Diencephalon (tissue), 2 donors: ENCODE measurements around a stretch of chr13.

DNA sequence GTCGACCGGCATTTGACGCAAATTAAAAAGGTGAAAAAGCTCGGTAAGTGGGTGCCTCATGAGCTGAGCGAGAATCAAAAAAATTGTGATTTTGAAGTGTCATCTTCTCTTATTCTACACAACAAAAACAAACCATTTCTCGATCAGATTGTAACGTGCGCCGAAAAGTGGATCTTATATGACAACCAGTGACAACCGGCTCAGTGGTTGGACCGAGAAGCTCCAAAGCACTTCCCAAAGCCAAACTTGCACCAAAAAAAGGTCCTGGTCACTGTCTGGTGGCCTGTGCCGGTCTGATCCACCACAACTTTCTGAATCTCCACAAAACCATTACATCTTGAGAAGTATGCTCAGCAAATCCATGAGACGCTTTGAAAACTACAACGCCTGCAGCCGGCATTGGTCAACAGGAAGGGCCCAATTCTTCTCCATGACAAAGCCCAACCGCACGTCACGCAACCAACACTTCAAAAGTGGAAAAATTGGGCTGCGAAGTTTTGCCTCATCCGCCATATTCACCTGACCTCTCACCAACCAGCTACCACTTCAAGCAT is 17.8 kb downstream of the ATP11A start:
- RAMPAGE, long total RNA = no peak

DNA sequence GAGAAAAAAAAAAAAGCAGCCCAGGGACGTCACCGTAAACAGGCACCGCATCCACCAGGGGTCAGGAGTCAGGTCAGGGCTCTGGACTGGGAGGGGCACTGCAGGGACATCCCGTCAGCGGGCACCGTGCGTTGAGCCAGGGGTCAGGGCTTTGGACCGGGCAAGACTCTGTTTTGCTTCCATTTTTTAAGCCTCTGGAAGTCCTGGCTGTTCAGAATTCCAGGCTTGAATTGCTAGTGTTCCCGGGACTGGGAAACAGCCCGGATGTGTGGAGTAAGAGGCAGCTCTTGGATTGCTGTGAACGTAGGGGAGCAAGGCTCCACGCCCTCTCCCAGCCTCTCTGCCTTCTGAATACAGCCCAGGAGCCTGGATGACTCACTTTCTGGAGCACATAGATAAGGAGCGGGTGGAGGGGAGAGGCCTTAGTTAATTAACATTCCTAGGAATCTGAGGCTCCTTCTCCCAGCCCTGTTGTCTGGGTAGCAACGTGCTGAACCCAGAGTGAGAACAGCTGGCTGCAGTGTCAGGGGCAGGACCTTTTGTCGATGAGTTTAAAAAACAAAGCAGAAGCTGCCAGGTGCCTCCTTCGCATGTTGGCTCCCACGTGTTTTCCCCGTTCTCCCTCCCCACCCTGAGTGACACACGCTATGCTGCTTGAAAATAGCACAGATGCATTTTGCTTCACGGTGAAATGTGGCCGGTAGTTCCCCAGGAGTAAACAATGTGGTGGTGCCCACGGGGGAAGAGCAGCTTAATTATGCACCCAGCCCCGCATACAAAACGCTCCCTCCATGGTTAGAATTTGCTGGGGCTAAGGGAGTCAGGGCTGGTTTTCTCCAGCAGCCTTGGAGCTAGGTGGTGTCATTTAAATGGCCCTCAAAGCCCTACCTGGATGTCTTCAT is 21.9 kb downstream of the ATP11A start:
- RAMPAGE, long total RNA = no peak

DNA sequence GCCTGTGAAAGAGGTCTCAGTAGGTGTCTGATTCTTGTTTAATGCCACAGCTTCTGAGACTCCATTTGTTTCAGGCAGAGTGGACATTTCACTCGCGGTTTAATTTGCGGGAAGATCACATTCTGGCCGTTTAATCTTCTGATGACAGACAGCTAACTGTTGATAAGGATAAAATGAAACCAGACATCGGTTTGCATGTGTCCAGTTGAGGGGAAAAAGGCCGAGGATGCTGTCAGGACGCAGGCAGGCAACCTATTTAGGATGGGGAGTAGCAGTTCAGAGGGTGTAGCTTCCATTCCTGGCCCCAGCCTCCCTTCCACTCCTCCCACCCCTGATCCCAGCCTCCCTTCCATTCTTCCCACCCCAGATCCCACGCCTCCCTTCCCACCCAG is 23.7 kb downstream of the ATP11A start:
- RAMPAGE, long total RNA = no peak

- RAMPAGE, long total RNA = no peak
Measured at GRCh38 chr13:112728323-112728855, 38.6 kb downstream of the ATP11A start.

GRCh38 chr13:112767656-112768185 is 77.9 kb downstream of the ATP11A start:
- RAMPAGE, long total RNA = no peak

GRCh38 chr13:112771436-112771955 is 81.7 kb downstream of the ATP11A start:
- RAMPAGE, long total RNA = no peak

- RAMPAGE, long total RNA = no peak
Measured at GRCh38 chr13:112842679-112843415, 126.2 kb upstream of the MCF2L start.

DNA sequence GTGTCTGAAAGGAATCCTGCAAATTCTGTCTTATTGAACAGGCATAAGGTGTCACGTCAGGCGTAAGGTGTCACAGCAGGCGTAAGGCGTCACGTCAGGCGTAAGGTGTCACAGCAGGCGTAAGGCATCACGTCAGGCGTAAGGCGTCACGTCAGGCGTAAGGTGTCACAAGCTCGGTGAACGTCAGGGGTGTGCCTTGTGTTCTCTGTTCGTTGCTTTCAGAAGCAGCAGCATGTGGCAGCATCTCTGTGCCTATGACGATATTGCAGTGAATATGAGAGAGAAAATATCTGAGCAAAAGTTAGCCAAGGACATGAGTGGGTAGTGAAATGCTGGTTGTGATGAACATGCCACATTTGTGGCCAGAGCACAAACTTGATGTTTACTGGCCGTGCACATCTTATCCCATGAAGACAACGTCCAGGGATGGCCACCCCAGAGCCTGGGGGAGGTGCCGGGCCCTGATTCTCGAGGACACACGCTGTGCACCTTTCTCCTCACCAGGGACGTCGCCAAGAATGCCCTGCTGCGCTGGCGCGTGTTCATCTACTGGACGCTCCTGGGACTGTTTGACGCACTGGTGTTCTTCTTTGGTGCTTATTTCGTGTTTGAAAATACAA is 107.0 kb upstream of the MCF2L start:
- RAMPAGE, long total RNA = no peak

GRCh38 chr13:112884968-112885514 is 84.0 kb upstream of the MCF2L start:
- RAMPAGE, long total RNA = no peak

- RAMPAGE, long total RNA = no peak
Measured at GRCh38 chr13:112891279-112892029, 77.6 kb upstream of the MCF2L start.

DNA sequence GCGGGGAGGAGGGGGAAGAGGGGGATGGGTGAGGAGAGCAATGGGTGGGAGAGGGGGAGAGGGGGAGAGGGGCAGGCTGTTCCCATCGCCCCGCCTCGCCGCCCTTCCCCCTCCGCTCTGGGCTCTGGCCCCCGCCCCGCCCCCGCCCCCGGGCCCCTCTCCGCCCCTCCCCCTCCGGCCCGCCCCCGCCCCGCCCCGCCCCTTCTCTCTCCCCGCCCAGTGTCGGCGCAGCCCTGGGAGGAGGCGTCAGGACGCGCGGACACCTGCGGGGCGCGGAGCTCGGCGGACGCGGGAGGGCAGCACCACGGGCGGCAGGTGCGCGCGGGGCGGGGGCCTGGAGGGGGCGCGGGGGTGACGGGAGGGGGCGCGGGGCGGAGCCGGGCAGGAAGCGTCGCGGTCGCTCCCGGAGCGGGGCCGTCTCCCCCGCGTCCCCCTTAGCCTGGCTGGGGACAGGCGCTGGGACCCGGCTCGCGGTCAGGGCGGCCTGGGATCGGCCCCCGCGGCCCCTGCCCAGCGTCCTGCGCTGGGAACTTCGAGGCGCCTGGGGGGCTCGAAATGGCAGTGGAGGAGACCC is 74.8 kb upstream of the MCF2L start:
- RAMPAGE, long total RNA = no peak

DNA sequence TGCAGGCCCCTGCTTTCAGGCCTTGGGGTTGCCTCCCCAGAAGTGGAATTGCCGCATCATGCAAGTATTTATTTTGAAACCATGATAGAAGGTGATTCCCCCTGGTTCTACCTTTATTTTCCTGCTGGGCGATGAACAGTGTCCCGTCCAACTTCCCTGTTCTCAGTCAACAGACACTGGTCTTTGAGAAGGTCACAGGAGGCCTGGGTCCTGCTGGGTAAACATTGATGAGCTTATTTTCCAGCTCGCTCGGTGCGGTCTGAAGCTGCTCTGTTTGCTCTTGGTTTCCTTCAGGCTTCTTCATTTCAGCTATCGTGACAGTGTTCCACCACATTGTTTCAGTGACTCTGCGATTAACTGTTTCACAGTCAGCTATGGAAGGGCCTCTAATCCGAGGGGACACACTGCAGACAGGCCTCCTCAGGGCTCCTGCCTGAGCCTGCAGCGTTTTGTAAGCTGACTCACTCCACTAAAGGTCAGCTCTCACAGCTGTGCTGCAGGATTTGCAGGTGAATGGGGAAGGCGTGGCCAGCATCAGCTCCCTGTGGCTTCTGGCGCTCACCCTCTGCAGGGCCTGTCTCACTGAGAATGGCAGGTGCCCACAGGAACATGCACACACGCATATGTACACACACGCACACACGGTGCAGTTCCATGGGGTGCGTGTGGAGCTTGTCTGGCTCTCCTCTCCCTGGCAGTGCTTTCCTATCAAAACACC is 63.0 kb upstream of the MCF2L start:
- RAMPAGE, long total RNA = no peak

DNA sequence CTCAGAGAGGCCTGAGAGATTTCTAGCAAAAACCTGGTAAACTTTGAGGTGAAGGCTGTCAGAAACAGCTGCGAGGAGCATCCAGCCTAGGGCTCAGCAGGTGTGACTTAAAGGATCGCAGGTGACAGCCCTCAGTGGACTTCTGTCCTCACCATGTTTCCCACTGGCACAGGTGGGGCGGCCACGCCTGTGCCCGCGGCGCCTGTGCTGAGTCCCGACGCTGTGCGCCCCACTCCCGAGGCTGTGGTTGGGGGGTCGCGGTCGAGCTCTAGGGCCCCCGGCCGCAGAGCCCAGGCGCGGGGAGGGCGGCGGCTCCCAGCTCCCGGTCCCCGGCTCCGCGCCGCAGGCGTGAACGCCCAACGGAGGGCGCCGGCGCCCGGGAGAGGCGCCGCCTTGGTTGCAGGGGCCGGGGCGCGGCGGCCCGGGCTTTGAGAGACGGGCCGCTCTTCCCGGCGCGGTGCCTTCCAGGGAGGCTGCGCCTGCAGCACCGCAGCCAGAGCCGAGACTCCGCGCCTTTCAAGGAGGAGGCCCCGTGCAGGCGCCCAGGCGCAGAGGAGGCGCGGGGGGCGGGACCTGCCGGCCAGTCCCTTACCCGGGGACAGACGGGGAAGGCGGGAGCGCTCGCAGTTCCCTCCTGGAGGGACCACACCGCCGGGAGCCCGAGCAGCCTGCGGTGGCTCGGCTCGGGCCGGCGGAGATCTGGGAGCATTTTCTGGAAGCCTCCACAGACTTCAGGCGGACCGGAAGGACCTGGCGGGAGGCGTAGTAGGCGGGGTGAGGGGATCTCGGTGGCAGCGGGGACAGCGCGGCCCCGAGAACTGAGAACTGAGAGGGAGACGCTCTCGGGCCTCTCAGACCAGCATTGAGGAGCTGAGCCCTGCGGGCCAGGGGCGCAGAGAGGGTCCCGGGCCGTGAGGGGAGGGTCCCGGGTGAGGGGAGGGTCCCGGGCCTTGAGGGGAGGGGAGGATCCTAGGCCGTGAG is 25.7 kb upstream of the MCF2L start:
- RAMPAGE, long total RNA = no peak

DNA sequence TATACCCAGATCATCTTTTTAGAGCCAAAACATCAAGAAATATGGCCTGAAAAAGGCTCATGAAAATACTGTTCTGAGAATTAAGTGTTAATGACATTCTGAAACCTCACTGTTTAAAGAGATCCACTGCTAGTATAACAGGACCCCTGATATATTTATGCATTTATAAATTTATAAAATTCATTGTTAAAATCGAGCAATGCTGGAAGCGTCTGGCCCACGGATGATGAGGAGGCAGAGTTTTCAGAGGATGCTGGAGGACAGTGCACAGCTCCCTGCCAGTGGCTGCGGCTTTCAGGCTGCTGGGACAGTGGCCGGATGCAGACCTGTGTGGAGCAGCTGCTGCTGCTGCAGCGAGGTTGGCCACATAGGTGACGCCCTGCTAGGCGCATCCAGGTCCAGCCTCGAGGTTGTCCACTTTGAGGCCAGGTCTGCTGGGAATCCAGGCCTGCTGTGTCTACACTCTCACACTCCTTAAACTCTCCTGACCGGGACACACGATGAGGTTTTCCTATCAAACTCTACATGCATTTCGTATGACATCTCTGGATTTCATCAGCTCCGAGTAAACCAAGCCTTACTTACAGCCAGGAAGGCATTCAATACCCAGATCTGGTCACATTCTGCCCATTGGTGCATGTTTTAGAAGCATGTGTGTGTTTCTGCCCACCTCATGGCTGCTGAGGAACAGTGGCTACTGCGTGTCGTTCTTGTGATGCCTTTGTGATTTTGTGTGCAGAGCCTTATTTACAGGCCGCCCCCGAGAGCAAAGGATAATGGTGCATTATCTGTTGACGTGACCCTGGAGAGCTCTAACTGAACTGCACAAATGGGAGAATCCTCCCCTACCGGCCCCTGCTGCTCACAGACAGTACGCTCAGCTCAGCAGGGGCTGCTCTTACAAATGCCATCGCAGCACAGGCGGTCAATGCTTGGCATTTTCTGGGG is 12.4 kb upstream of the MCF2L start:
- RAMPAGE, long total RNA = no peak

GRCh38 chr13:112978647-112979572 is 9.9 kb downstream of the MCF2L start:
- RAMPAGE, long total RNA = no peak

DNA sequence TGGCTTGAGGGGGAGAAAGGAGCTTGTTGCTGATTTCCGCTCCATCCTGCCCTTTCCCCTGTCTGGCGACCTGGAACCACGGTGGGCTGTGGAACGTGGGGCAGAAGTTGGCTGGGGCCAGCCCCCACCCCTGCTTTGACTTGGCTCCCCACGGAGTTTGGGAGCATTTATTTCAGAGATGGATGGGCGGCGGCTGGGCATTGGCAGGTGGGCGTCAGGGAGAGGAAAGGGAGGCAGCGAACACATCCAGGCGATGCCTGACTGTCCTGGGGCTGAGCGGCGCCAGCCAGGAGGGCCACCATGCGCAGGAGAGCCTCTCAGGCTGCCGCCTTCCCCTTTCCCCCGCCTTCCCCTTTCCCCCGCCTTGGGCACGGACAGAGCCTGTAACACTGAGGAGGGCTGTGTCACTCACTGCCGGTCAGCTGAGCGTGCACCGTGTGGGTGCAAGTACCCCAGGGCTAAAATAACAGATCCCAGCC is 11.3 kb downstream of the MCF2L start:
- RAMPAGE, long total RNA = no peak

- RAMPAGE, long total RNA = no peak
Measured at GRCh38 chr13:113000990-113002162, 32.4 kb downstream of the MCF2L start.

DNA sequence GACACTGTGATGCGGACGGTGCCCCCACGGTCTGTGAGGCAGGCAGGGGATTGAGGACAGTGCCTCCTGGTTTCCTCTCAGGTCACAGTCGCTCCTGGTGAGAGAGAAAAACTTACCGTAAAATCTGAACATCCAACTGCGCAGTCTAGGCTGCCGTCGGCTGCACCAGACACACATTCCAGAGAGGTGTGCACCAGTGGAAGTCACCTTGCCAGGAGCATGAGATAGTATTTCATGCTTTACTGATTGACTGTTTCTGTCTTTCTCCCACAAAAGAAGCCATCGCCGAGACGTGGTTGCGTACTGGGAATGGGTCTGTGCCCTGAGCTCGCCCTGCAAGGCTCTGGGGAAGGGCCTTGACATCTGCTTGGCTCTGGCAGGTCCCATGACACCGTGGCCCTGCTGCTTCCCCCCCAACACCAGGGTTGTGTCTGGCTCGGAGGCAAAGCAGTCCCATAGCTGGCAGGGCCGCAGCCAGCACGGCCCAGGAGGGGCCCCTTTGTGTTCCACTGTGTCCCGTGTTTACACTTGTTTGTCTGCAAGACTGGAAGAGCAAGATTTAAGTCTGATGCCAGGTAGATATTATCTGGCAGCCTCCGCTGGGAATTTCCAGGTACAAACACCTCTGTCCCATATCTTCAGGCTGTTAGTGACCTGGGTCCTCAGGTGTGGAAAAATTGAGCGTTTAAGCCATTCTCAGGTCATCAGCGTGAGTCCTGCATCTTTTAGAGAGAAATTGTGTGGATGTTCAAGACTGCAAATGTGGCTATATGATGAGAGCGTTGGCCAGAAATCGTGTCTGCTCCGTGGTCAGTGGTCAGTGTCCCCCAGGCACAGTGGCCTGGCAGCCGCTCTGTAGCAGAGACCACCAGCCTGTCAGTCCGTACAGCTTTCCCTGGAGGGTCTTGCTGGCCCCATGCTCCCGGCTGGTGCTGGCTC is 44.2 kb downstream of the MCF2L start:
- RAMPAGE, long total RNA = no peak

- RAMPAGE, long total RNA = no peak
Measured at GRCh38 chr13:113063990-113065117, 41.2 kb upstream of the F7 start.

DNA sequence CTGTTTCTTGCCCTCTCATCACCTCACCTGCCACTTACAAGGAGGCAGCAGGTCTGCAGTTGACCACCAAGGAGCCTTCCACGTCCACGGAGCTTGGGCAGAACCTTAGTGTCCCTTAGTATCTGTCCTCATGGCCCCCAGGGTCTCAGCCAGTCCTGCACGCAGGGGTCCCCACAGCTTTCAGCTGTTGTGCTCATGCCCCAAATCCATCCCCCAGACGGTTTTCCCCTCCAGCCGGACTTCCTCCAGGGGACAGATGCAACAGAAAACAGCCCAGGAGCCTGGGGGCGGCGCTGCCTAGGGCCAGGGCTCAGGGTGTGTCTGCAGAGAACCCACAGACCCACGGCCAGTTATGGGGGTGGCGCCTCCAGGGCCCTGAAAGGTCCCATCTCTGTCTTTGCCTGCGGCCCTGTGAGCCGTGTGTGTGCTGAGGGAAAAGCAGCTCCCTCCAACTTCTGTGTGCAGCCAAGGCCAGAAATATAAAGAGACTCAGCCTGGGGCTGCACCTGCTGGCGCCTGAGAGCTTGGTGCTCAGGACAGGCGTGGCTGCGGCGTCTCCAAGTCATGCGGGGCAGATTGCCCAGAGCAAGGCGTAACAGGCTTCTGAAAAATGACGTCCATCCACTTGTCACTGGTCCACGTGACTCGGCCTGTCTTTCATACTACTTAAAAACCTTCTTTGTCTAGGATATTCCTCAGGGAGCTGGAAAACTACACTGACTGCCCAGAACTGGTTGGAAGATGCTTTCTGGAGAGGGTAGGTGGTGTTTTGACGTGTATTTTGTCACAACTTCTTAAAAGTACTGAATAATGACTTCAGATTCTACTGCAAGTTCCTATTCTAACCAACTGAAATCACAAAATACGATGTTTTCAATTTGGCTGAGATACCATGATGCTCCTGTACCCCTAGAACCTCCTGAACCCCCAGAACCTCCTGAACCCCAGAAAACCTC is 22.0 kb upstream of the F7 start:
- RAMPAGE, long total RNA = no peak